Placental epithelial cell (primary cell): ENCODE results near the gene ST14.

GRCh38 chr11:129364049-129364721 lies 11.5 kb upstream of the BARX2 start:
- CAGE, long polyA plus RNA: no peak

DNA sequence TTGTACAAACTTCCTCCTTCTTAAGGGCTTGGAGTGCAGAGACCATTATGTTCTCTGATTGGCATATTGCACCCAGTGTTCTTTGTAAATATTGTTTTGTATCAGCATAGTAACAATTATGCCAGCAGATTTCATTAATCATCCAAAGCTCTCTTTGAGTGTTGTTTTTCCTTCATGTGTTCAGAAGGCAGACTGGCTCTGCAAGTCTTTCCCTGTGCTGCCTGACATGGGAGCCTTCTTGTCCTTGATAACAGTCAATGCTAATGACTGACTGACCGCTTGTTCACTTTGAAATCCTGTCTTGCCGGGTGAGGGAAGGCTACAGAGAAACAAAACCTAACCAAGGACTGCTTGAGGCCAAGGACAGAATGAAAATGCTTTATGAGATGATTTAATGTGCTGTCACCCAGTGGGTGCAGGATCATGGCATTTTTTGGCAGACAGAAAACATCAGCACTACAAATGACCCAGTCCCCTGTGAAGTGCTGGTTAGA lies 6.6 kb upstream of the BARX2 start:
- CAGE, long polyA plus RNA: no peak

GRCh38 chr11:129459225-129459483 lies 83.5 kb downstream of the BARX2 start:
- CAGE, long polyA plus RNA: no peak

GRCh38 chr11:129695982-129696459 lies 119.6 kb upstream of the TMEM45B start:
- CAGE, long polyA plus RNA: no peak

DNA sequence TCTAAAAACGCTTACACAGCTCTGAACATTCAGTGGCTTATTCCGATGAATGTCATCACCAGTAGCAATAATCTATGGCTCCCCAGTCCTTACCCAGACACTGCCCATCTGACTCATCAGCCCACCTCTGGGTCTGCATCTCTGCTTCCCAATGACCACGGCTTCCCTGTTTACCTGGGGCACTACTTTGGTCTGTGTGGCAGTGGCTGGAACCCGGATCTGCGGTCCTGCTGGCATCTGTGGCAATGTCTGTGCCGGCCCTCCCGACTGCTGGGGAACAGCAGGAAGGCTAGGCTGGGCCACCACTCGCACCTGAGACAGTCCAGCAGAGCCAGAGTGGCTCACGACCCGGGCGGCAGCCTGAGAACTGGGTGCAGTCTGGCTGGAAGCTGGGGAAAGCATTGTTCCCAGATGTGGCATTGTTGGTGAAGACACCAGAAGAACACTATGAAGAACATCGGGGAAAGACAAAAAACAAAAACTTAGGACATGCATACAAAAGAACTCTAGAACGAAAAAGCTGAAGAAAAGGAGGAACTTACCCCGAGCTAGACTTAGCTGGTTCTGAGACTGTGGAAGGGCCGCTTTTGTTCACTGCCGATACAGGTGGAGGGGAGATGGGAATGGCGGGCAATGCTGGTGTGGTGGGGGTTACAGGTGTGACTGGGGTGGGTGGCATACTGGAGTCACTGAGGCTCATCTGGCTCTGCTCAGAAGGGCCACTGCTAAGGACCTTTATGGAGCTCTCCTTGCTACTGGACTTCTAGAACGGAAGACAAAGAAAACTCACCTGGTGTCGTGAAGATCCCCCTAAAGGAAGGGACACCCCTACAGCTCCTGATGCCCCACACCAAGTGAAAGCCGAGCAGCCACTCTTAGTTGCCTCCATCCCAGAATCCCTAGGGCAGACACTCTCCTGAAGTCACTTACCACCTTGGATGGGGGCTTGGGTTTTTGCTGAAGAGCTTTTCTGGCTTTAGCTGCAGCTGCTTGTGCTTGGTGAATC lies 21.5 kb downstream of the NFRKB start:
- CAGE, long polyA plus RNA: no peak

DNA sequence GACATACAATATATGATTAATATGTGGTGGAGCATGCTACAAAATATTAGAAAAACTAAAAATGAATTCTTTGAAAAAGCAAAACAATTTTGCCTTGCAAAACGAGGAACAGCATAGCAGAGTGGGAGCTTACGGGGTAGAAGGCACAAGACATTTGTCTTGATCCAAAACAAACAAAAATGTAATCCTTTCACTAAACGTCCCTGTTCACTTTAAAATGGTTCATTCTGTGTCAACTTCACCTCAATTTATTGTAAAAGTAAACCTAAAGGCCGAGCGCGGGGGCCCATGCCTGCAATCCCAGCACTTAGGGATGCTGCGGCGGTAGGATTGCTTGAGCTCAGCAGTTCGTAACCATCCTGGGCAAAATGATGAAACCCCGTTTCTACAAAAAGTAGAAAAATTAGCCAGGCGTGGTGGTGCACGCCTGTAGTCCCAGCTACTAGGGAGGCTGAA lies 2.1 kb downstream of the PRDM10 start:
- CAGE, long polyA plus RNA: no peak

DNA sequence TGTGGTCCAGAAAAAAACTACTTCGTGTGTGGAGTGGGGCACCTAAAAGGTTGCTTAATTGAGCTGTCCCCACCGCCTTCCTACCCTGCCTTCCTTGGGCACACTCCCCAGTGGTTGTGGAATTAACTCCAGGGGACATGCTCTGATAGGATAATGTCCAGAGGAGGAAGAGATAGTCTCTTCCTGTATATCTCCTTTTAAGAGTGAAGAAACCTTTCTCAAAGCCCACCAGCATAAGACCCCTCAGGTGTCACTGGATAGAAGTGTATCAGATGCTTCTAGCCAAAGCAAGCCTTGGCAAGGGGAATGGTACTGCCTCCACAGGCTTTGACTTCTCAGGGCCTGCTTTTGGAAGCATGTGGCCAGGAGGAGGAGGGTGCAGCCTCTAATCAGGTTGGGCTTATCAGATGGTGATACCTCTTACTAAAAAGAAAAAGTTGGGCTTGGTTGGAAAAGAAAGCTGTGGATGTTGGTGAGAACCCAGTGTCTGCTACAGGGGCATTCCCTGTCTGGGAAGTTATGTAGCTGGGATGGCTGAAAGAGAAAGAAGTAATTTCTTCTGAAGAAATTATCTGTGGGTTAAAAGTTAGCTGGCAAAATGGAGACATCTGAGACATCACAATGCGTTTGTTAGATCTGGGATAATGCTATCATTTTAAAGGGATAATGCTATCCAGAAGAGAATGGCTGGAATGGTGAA lies 7.0 kb downstream of the APLP2 start:
- CAGE, long polyA plus RNA: no peak

DNA sequence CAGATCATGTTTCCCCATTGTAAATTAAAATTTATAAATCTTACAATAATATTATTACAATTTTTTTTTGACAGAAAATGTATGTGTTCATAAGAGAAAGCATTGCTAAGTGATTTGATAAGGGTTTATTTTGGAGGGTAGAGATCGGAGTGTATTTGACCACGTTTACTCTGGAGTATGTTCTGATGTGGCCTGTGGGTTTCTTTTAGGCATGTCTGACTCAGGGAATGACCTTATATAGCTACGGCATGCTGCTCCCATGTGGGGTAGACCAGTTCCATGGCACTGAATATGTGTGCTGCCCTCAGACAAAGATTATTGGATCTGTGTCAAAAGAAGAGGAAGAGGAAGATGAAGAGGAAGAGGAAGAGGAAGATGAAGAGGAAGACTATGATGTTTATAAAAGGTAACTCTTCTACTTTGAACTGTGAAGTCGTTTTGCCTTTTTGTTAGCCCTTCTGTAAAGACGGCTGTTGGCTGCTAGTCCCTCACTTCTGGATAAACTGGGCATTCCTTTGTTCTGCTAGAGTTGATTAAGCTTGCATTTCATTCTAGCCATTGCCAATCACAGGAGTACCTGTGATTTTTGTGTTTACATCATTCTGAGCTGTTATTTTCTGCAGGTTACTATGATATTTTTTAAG lies 38.1 kb upstream of the ST14 start:
- CAGE, long polyA plus RNA: no peak

GRCh38 chr11:130133484-130133907 lies 26.1 kb upstream of the ST14 start:
- CAGE, long polyA plus RNA: no peak

- CAGE, long polyA plus RNA: no peak
Observed at GRCh38 chr11:130159554-130159893, at the start of gene ST14. Gene ST14, plus strand, starts transcription at chr11:130159782.

GRCh38 chr11:130232533-130233653 lies 73.3 kb downstream of the ST14 start:
- CAGE, long polyA plus RNA: no peak

DNA sequence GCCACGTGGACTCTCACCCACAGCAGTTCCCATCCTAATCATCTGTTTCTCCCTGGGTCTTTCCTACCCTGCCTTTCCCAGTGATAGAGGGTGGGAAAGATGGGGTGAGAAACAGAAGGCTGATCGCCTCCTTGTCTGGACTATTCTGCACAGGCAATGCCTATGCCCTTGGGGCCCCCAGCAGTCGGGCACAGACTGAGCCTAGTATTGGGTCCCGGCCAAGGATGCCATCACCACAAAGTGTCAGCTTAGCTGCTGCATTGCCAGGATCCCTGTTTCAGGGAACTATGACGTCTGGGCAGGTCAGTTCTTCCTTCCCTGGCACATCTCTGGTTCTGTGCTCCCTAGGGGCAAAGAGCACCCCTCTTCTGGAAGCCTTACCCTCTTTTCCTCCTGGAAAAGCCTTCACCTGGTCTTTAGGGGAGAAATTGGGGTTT lies 2.2 kb downstream of the ADAMTS8 start:
- CAGE, long polyA plus RNA: no peak

DNA sequence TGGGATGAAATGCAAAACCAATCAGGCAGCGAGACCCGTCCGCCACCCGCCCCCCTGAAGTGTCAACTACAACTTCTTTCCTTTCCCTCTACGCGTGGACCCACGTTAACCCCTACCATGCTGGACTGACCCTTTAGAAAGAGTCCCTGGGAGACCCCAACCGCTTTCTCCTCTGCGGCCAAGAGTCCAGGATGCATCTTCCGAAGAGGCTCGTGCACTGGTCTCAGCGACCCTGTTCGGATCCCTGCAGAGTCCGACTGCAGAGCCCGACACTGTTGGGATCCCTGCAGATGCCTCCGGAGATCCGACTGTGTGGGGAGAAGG lies 311 bp upstream of the ADAMTS8 start:
- CAGE, long polyA plus RNA: no peak

GRCh38 chr11:130449610-130450638 lies 1.5 kb downstream of the ADAMTS15 start:
- CAGE, long polyA plus RNA: no peak

- CAGE, long polyA plus RNA: no peak
Observed at GRCh38 chr11:130536040-130536332, 87.5 kb downstream of the ADAMTS15 start.

DNA sequence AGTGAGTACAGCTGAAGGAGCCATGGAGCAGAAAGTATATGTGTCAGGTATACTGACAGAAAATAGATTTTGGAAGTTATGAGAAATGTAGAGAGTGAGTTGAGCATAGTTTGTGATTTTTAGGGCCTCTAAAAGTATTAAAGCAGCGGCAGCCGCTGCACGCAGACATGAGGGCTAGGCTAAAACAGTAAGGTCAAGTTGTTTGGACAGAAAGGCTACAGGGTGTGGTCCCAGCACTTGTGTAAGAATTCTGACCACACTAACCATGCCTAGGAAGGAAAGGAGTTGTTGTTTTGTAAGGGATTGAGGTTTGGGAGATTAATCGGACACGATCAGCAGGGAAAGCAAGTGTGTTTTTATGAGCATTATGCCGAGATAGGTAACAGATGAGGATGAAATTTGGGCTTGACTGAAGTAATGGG lies 117.9 kb downstream of the ADAMTS15 start:
- CAGE, long polyA plus RNA: no peak

DNA sequence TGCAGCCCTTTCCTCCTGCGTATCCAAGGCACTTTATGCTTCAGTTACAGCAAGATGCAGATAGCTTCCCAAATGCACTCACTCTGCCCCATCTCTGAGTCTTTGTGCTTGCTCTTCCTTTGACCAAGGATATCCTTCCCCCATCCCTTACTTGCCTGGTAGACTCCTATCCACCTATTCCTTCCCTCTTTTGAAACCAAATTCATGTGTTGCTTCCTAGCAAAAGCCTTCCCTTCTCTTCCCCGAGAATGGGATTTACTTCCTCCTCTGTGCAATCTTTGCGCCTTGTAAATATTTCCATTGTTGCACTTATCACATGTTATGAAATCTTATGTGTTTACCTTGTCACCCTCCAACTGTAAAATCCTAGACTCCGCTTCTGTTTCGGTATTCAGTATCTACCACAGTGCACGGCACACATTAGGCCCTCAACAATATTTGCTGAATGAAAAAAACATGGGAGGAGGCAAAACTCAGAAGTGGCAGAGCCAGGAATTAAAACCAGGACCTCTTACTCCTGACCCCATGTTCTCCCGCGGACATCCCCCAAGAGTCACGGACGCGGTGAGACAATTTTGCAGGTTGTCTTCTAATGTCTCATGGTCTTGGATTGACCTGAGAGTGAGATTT lies 197.1 kb downstream of the ADAMTS15 start:
- CAGE, long polyA plus RNA: no peak

- CAGE, long polyA plus RNA: no peak
Observed at GRCh38 chr11:130672281-130672866, 223.9 kb downstream of the ADAMTS15 start.

DNA sequence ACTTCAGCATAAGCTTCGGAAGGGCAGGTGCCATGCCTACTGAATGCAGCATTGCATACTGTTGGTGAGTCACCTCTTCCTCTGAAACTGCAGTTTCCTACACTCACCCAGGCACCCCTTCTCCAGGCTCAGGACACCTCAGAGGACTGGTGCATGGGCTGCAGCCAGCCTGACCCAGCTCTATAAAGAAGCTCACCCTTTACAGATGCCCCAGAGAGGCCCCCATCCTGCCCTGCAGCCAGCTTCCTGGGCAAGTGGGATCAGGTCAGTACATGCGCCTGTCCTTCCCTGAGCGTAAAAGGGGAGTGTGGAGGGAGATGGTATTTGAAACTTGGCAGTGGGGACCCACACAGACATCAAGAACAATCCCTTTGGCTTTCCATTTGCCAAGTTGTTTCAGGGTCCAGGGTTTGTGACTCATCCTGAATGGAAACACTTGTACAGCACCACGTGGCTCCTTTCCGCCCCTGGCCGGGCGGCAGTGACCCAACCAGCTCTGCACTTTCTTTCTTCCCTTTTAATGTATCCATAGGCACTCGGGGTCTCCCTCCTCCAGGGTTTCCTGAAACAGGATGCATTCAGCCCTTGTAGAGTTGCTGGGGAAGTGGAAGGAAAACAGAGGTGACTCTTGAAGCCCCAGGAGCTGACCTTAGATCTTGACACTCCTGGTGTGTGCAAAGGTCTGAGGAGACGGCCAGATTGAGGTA lies 190.1 kb downstream of the SNX19 start:
- CAGE, long polyA plus RNA: no peak

GRCh38 chr11:130891149-130891768 lies 25.0 kb downstream of the SNX19 start:
- CAGE, long polyA plus RNA: no peak